ENCODE data around the gene BCL11A.

GRCh38 chr2:60352323-60353267, 200.9 kb downstream of the BCL11A start:
- PRO-cap = no peak
- RAMPAGE, long total RNA, 2 experiments = no peak in any of the 2 experiments

GRCh38 chr2:60353508-60354342, 199.7 kb downstream of the BCL11A start:
- PRO-cap = no peak
- RAMPAGE, long total RNA, 2 experiments = no peak in any of the 2 experiments

DNA sequence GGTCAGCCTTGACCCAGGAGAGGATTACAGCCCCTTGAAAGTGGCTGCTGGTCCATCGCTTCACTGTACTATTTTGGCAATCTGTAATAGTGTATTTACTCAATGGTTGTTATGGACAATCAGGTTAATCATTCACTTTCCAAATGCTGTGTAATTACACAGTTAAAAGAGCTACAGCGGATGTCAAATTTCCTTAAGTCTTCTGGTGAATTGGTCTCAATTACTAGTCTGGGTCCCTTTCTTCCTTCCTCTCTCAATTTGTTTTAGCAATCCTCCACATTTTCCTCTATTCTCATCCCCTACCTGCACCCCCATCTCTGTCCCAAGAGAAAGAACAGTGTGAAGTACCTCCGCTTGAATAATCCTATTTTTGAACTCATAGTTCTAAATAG, 72.9 kb downstream of the BCL11A start:
- PRO-cap = no peak
- RAMPAGE, long total RNA, 2 experiments = no peak in any of the 2 experiments

DNA sequence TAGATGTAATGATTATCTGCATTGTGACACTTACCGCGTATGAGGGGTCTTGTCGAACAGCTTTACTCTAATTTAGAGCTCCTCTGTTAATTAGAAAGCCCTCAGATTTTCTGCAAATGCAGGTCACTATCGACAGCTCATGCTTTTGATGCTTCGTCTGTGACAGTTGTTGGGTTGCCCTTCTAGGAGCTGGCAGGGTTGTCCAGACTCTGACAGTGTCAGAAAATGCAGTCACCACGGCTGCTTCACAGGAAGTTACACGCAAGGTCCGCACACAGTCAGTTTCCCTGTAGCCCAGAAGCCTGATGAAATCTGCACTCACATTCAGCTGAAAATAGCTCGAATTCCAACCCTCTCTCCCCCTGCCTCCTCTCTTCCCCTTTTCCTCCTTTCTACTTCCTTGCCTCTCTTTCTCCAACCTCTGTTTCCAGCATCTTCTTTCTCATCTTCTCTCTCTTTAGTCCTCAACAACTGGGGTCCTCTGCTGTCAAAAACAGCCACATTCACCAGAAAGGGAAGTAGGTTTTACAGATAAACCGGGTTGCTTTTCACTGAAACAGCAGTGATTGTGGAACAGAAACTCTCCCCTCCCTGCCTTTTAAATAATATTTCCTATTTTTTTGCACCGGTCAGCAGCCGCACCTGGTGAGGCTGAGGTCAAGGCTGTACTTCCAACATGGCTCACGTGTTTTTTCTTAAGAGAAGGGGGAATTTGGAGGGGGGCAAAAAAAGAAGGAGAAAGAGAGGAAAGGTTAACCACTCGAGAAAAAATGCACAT, 69.3 kb downstream of the BCL11A start:
- PRO-cap = no peak
- RAMPAGE, long total RNA, 2 experiments = no peak in any of the 2 experiments

DNA sequence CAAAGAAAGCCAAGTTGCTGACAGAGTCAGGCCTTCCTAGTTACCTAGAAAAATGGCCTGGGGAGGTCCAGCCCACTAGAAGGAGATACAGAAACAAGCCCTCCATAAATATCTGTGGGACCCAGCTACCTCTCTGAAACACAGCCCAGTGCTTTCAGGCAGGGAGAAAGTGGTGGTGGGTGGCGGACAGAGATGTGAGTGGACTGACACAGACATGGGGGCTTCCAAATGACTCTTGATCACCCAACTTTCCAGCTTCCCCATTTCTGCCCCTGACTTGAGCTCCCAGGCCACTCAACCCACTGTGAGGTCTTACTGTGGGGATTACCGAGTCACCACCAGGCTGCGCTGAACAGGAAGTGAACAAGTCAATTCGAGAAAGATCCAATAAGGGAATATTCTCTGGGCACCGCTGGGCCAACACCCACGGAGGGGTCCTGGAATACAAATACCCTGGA, 37.9 kb downstream of the BCL11A start:
- PRO-cap = no peak
- RAMPAGE, long total RNA, 2 experiments = no peak in any of the 2 experiments

DNA sequence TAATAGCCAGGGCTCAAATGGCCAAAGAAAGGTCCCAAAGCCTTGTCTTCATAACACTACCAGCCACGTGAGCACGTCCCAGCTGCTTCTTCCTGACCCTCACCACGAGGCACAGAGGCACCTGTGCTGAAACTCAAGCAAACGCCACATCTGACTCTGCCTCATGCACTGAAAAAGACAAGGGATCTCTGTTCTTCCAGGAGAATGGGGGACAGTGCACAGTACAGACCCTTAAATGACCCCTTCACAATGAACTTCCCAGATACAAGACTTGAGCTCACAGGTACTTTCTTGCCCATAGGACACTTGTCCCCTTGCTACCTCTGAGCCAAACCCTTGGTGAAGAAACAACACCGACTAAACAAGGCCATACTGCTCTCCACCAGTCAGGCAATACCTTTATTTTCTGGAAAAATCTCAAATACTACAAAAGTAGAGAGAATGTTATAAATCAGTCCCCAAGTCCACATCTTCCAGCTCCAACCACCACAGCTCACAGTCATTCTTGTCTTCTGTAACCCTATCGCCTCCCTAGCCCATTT, 31.7 kb downstream of the BCL11A start:
- PRO-cap = no peak
- RAMPAGE, long total RNA, 2 experiments = no peak in any of the 2 experiments

DNA sequence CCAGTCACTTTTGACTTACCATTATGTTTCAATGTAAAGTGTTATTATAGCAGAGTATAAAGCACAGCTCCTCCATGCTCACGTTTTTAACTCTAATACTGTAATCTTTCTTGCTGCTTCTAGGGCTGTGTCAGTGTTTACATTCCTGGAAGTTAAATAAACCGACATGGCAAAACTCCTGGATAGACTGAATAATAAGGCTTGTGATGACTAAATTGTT, 20.5 kb downstream of the BCL11A start:
- PRO-cap = no peak
- RAMPAGE, long total RNA, 2 experiments = no peak in any of the 2 experiments

- PRO-cap = no peak
- RAMPAGE, long total RNA, 2 experiments = no peak in any of the 2 experiments
Observed at GRCh38 chr2:60551166-60551626, 2.3 kb downstream of the BCL11A start.

DNA sequence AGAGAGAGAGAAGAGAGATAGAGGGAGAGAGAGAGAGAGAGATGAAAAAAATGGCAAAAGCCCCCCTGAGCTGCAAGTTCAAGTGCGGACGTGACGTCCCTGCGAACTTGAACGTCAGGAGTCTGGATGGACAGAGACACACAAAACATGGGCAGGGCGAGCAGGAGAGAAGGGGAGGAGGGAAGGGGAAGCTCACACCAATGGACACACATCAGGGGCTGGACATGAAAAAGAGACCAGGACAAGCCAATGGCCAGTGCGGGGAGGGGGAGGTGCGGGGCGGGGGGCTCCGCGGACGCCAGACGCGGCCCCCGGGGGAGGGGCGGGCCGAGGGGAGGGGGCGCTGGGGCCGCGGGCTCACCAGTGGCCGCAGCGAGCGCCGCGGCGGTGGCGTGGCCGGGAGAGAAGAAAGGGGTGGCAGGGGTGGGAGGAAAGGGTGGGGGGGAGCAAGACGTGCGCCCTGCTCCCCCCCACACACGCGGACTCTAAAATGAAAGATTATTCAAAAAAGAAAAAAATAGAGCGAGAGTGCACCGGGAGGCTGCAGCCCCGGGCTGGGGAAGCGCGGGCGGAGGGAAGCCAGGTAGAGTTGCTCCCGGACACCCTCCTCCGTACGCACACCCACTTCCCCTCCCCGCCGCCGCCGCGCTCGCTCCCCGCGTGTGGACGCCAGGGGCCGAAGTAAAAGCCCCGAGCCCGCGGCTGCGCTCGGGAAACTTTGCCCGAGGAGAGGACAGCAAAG, at the start of gene BCL11A:
BCL11A (minus strand) TSS at position 138 of the 742 bp plus-strand sequence.
- PRO-cap = bidirectional peak, plus-strand start at position 166 of the sequence, minus-strand start at position 132 of the sequence
- RAMPAGE, long total RNA, 2 experiments = no peak in any of the 2 experiments

GRCh38 chr2:60555815-60556201, 2.4 kb upstream of the BCL11A start:
- PRO-cap = no peak
- RAMPAGE, long total RNA, 2 experiments = no peak in any of the 2 experiments

GRCh38 chr2:60581349-60582196, 28.1 kb upstream of the BCL11A start:
- PRO-cap = no peak
- RAMPAGE, long total RNA, 2 experiments = no peak in any of the 2 experiments

- PRO-cap = no peak
- RAMPAGE, long total RNA, 2 experiments = no peak in any of the 2 experiments
Observed at GRCh38 chr2:60804396-60804864, 48.4 kb downstream of the PAPOLG start.

GRCh38 chr2:60881886-60882332, 535 bp downstream of the REL start:
- PRO-cap = no peak
- RAMPAGE, long total RNA, 2 experiments = no peak in any of the 2 experiments

GRCh38 chr2:60965328-60965818, 52.1 kb upstream of the PEX13 start:
- PRO-cap = no peak
- RAMPAGE, long total RNA, 2 experiments = no peak in any of the 2 experiments

DNA sequence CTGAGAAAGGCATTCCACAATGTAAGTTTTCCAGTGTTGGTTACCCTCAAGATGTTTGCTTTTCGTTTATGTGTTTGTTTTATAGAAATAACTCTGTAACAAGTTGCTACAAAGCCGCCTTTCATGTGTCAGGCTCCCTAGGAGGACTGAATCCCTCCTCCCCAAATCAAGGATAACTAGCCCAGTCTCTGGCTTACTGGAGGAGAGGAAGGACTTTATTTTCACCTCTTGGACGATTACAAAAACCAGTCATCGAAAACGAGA, 1.1 kb upstream of the PEX13 start:
- PRO-cap = no peak
- RAMPAGE, long total RNA, 2 experiments = no peak in any of the 2 experiments

GRCh38 chr2:61181094-61181863, 19.3 kb downstream of the C2orf74 start:
- PRO-cap = no peak
- RAMPAGE, long total RNA, 2 experiments = no peak in any of the 2 experiments

DNA sequence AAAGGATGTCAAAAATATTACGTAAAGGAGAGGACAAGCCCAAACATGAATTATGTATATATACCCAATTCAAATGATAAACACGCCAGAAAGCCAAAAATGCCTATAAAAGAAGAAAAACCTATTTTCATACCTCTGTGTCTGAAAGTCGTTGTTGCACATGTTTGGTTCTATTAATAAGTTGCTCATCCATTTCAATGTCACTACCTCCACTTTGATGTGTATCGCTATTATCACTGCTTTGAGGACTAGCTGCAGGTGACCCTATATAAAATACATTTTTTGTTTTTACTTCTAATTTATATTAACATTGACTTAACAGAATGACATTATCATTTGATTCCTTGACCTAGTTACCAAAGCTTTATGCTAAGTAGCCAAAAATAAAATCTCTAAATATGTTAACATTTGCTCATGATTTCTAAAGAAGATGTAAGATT, 122.2 kb downstream of the USP34 start:
- PRO-cap = no peak
- RAMPAGE, long total RNA, 2 experiments = no peak in any of the 2 experiments

- PRO-cap = no peak
- RAMPAGE, long total RNA, 2 experiments = no peak in any of the 2 experiments
Observed at GRCh38 chr2:61426211-61426713, 44.6 kb downstream of the USP34 start.

DNA sequence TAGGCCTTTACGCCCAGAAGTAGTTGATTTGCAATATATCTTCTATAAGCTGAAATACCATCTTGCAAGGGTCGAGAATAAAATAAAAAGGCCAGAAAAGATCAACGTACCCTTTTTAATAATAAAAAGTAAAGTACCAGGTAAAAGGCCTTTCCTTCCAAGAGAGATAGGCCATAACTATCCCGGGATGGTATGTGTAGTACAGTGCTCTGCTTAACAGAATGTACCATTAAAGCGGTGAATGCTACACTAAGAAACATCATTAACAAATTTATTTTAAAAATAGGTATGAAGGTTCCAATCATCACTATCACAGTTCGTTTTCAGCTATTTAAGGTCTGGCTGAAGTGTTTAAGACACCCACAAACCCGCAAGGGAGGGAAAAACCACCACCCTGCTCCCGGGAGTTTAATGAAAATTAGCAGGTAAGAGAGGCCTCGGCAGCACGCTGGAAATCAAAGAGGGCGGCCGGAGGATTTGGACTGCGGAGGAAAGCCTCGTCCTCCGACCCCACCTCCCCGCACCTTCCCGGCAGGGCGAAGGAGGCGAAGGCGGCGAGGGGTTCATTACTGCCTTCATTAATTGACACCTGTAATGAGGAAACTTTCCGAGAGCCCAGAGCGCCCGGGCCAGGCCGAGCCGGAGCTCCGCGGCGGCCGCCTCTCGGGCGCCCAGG, 964 bp downstream of the USP34 start:
- PRO-cap = no peak
- RAMPAGE, long total RNA, 2 experiments = no peak in any of the 2 experiments

GRCh38 chr2:61530825-61531887, 7.0 kb downstream of the XPO1 start:
- PRO-cap = no peak
- RAMPAGE, long total RNA, 2 experiments = no peak in any of the 2 experiments